Mesangial cell (primary cell): ENCODE measurements around the gene ATP2B1.

GRCh38 chr12:89656796-89657339 is 51.8 kb downstream of the ATP2B1 start:
- RAMPAGE, long total RNA: no peak

DNA sequence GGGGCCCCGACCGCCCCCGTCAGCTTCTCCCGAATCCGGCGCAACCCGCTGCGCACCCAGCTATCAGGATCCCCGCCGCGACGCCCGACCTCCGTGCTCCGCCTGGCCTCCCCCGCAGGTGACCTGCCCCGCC is 345 bp downstream of the ATP2B1 start:
- RAMPAGE, long total RNA: no peak

DNA sequence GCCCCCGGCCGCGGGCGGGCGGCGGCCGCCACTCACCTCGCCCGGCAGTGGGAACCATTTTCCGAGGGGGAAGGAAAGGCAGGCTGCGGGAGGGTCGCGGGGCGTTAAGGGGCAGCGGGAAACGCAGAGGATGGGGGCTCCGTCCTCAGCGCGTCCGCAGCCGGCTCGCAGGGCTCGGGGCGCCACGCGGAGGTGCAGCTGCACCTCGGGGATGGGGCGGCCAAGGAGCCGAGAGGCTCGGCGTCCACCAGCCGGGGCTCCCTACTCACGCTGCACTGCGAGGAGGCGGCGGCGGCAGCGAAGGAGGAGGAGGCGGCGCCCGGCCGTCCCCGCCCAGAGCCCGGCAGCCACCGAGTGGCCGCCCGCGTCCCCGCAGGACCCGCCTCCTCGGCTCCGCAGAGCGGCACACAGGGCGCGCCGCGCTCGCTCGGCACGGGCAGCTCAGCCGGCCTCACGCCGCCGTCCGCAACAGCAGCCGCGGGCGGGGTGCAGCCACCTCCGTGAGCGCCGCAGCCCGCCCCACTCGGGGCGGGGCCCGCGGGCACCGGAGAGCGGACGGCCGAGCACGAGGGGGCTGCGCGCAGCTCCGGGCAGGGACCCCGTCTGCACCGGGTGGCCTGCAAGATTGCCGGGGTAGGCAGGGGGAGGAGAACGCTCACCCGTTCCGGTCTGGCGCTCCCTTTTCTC is at the start of gene ATP2B1:
Gene ATP2B1, minus strand, starts transcription at position 279 of the 687 bp plus-strand sequence.
- RAMPAGE, long total RNA: start-site peak on the minus strand centred at position 288 of the sequence, 38 bp wide, 120 reads

GRCh38 chr12:91145460-91146416 is 34.4 kb upstream of the LUM start:
- RAMPAGE, long total RNA: no peak

- RAMPAGE, long total RNA: no peak
Observed at GRCh38 chr12:91922032-91922462, 223.6 kb downstream of the BTG1 start.

- RAMPAGE, long total RNA: no peak
Observed at GRCh38 chr12:91926757-91927200, 218.9 kb downstream of the BTG1 start.

- RAMPAGE, long total RNA: no peak
Observed at GRCh38 chr12:92051912-92052586, 93.6 kb downstream of the BTG1 start.

DNA sequence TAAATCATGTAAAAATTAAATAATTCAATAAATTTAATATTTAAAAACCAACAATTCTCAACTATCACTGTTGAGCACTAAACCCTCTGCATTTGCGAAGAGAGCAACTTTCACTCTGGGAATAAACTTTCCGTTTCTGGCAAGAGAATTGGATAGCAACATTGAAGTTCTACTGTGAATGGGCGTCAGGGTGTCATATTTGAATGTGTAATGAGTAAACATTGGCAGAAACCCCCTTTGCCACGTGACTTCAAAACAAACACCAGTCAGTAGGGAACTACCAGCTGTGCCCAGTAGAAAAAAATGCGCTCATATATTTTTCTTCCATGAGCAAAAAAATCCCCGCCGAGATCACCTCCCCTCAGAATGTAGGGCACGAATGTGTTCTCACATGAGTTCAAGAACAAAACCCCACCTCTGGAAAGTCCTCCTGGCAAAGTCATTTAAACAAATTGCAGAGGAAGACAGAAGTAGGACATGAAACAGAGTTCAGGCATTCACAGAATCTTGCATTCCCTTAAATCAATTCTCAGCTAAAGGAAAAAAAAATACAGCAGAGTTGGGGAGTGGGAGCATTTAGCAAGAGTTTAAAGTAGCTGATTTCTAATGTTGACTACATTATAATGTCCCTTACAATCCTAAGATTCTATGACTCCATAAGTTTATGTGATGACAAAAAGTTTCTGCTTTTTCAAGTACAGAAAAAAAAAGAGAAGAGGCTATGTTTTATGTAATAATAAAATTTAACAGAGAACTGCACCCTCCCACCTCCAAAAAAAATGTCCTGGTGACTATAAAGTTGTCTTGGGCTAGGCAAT is 80.5 kb downstream of the BTG1 start:
- RAMPAGE, long total RNA: no peak

DNA sequence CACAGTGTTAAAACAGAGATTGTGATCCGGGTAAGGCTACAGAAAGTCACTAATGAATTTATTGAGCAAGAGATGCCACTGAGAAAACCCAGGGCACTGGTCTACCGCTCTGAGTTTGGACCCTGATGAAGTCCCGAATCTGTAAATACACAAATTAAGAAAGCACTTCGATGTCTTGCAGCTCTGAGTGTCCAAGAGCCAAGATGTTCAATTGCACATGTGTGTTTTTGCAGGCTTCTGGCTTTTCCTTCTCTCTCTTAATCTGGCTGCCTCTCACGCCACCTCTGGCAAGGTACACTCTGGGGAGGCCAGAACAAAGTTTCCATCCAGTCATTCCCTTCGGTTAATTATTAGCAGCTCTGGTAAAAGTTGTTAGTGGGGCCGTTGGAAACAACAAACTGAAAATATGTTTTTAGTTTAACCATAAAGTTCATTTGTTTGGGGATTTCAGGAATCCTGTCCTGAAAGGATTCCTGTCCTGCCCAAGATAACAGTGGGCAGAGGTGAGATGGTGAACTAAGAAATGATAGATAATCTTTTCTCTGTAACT is 75.4 kb downstream of the BTG1 start:
- RAMPAGE, long total RNA: no peak

DNA sequence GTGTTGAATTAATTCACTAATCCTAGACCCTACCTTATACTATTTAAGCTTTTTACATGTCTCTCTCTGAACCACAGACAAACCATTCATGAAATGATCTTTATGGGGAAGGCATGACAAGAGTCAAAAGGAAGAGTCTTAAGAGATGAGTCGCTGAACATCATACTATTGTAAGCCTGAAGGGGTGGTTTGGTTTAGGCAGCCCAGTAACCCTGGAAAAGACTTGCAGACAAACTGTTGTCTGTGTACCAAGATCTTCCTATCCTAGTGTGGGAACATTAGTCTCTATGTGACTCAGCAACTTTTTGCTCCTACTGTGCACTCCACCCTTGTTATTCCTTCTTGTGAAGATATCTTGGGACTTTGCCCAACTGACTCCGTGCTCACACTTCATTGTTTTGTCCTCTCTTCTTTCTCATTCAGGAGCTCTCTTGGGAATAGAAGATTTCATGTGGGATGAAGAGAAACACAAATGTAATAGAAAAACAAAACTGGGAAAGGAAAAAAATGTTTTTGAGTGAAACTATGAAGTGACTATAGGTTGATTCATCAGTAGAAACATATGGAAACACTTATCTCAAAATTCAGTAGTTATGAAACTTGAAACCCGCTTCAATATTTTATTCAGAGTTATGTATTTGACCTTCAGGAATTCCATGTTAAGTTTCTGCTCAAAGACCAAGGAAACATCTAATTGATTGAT is 67.4 kb downstream of the BTG1 start:
- RAMPAGE, long total RNA: no peak

GRCh38 chr12:92133742-92134356 is 11.8 kb downstream of the BTG1 start:
- RAMPAGE, long total RNA: no peak

- RAMPAGE, long total RNA: no peak
Observed at GRCh38 chr12:92136358-92137246, 9.0 kb downstream of the BTG1 start.

- RAMPAGE, long total RNA: no peak
Observed at GRCh38 chr12:92142386-92143140, 3.1 kb downstream of the BTG1 start.

GRCh38 chr12:92158771-92159503 is 13.3 kb upstream of the BTG1 start:
- RAMPAGE, long total RNA: no peak

- RAMPAGE, long total RNA: no peak
Observed at GRCh38 chr12:92172221-92173126, 26.8 kb upstream of the BTG1 start.

DNA sequence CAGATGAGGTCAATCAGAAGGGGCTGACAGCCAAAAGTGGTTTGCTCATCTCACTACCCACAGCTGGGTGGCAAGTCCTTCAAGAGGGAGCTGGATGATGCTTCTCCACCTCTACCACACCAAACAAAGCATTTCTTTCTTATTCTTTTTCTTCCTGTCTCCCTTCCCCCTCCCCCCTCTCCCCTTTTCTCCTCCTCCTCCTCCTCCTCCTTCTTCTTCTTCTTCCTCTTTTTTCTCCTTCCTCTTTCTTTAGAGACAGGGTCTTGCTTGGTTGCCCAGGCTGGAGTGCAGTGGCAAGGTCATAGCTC is 268.1 kb upstream of the PLEKHG7 start:
- RAMPAGE, long total RNA: no peak

- RAMPAGE, long total RNA: no peak
Observed at GRCh38 chr12:92445758-92446342, 256.9 kb upstream of the PLEKHG7 start.

DNA sequence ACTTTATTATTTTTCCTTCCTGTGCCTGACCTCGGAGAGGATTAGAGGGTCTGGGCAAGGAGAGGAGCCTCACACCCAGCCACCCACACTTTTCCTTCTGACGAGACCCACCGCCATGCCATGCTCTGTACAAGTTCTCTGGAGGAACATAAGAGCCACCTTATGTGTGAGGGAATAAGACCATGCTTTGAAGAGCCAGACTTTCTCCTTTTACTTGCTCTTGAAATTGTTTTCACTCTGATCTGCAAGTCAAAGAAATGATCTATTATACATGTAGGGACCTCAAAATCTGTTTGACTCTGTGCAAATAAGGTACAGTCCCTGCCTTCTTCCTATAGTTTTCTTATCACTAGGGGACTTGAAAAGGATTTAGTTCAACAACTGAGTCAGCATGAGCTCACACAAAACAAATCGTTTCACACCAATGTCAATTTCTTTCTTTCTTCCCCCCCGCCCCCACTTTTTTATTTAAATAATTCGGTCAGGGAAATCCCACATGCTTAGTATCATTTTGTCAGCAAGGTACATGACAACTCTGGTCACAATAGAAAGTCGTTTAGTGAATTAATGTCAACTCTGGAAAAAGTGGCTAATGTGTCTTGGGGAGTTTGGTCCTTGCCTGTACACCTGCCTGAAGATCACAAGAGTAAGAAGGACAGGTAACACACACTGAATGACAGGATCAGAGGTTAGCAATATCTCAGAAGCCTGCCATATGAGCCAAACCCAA is 232.3 kb upstream of the PLEKHG7 start:
- RAMPAGE, long total RNA: no peak

- RAMPAGE, long total RNA: no peak
Observed at GRCh38 chr12:92543781-92544306, 158.9 kb upstream of the PLEKHG7 start.

DNA sequence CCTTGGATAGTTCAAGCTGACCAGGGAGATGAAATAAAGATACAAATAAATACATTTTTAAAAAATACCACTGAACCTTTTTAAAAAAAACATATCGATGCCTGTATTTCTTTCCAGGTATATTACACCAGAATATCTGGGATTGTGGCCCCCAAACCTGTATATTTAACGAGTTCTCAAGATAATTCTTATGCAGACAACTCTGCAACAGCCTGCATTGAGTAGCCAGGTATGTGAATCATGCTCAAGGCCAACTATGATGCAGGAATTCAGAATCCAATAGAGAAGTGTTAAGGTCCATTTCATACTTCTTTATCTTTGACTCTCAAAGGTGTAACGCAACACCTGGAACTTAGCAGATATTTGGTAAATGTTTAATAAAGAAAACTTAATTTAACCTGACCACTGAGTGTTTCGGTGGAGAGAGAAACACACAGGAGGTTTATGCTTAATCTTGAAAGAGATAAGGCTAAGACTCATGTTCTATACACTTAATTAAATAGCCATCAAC is 156.6 kb upstream of the PLEKHG7 start:
- RAMPAGE, long total RNA: no peak